ENCODE results near the genes VDR, RND1, PRKAG1 and RHEBL1.

GRCh38 chr12:47741249-47742009, 16.1 kb upstream of the ENDOU start:
- RRBS = no CpG with 5 or more reads among the region's 7 CpGs

DNA sequence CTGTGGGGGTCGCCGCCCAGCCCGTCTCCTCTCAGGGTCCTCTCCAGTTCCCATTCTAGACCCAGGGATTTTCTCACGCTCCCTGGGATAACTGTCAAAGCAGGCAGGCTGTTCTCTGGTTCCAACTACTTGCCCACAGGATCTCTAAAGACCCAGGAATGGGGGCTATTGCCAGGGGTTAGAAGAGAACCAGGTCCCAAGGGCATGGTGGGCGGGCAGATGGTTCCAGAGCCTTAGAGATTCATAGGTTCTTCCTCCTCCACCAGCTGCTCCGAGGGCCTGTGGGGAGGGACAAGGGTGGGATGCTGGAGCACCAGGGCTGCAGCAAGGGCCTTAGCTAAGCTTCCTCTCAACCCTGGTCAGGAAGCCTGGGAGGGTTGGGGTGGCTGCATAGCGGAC, 10.6 kb downstream of the SLC48A1 start:
- RRBS = no CpG with 5 or more reads among the region's 7 CpGs

DNA sequence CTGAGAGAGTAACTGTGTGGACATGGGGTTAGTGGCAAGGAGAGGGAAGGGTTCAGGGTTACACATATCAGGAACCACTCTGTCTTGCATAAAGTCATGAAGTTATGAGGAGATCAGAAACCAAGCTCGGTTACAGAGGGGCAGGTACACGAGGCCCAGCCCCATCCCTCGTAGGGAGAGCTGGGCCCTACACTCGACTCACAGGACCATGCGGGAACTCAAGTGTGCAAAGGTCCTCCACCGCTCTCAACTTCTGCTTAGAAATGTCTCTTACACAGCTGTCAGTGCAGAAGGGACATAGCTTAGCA, 15.3 kb downstream of the SLC48A1 start:
- RRBS = no CpG with 5 or more reads among the region's 6 CpGs

GRCh38 chr12:47807417-47807904, 12.2 kb downstream of the HDAC7 start:
- RRBS = no CpG with 5 or more reads among the region's 5 CpGs

- RRBS = no CpG with 5 or more reads among the region's 9 CpGs
Observed at GRCh38 chr12:47900121-47901094, 4.4 kb downstream of the VDR start.

- RRBS = no CpG with 5 or more reads among the region's 3 CpGs
Observed at GRCh38 chr12:47903783-47904455, 875 bp downstream of the VDR start.

GRCh38 chr12:47904456-47905260, at the start of gene VDR:
TSS of gene VDR (minus strand) at chr12:47904994.
- RRBS = 1% methylated on average over 17 of the region's 49 CpGs

DNA sequence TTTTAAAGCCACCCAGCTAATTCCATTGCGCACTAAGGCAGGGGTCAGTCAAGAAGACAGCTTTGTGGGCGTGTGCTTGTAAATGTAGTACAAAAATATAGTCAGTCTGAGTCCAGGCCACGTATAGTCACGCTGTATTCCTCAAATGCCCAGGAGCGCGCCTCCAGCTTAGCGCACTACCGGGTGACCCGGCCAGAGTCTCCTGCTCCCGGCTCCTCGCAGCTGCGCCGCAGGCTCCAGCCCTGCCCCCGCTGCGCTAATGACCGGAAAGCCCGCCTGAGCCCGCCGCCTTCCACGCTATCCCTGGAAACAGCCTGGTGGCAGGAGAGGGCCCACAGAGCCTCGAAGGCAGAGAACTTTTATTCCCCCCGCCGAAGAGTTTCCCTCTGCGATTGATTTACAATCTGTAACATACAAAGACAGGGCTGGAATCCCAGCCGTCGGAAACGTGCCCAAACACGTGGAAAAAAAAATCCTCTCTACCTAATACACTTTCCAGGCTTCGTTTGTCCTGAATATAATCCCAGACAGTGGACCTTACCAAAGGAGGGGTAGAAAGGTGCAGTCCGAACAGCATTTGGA, 1.5 kb downstream of the COL2A1 start:
- RRBS = 1% methylated on average over 7 of the region's 30 CpGs

- RRBS = no CpG with 5 or more reads among the region's 4 CpGs
Observed at GRCh38 chr12:48679493-48679880, 2.6 kb downstream of the KANSL2 start.

- RRBS = no CpG with 5 or more reads among the region's 1 CpG
Observed at GRCh38 chr12:48685100-48685452, 3.0 kb upstream of the KANSL2 start.

GRCh38 chr12:48717312-48717517, 708 bp upstream of the CCNT1 start:
- RRBS = no CpG with 5 or more reads among the region's 9 CpGs

DNA sequence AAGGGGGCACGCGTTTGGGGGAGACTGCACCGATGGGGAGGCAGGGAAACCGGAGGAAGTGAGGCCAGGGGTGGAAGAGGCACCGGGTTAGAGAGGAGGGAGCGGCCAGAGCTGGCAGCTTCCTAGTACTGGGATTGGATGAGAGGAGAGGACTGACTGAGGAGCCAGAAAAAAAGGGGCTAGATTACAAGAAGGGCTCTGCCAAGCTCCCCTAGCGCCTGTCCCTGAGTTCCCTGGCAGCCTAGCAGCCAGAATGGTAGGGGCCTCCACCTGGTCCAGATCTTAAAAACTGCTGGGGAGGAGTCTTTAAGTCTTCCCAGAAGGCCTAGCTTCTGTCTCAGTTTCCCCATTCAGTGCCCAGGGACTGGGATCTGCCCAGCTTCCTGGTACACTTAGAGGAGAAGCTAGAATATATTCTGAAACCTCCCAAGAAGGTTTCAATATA, 2.5 kb upstream of the CACNB3 start:
- RRBS = no CpG with 5 or more reads among the region's 7 CpGs

DNA sequence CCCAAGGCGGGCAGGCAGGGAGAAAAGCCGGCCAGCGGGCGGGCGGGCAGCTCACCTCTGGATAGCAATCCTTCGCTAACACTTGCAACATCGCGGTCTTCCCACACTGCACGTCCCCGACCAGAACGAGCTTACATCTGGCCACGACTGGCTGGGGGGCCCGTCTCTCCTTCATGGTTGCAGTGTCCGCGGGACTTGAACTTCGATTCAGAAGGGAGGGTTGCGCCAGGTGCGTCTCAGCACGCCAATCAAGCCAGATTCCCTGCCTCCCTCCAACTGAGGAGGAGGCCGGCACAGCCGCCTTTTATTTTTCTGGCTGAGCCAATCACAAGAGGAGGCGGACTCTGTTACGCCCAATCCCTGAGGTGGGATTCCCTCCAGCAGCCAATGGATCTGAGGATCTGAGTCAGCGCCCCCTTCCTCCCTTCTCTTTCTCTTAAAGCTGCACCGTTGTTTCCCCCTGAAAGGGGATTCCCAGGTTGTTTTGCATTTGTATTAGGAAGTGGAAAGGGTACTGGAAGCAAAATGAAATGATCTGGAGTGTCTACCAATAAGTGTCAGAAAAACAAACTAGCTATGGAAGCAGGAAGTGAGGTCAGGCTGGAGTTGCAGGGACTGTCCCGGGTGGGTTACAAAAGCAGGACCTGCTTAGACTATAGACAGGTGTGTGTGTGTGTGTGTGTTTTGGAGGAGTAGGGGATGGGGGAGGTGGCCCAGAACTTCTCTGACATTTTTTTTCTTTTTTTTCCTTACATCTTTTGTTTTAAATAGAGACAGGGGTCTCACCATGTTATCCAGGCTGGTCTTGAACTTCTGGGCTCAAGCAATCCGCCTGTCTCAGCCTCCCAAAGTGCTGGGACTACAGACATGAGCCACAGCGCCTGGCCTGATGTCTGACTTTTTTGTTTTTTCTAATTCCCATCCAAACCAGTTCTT, at the start of gene RND1:
TSS of gene RND1 (minus strand) at position 278 of the 936 bp plus-strand sequence.
- RRBS = no CpG with 5 or more reads among the region's 28 CpGs

DNA sequence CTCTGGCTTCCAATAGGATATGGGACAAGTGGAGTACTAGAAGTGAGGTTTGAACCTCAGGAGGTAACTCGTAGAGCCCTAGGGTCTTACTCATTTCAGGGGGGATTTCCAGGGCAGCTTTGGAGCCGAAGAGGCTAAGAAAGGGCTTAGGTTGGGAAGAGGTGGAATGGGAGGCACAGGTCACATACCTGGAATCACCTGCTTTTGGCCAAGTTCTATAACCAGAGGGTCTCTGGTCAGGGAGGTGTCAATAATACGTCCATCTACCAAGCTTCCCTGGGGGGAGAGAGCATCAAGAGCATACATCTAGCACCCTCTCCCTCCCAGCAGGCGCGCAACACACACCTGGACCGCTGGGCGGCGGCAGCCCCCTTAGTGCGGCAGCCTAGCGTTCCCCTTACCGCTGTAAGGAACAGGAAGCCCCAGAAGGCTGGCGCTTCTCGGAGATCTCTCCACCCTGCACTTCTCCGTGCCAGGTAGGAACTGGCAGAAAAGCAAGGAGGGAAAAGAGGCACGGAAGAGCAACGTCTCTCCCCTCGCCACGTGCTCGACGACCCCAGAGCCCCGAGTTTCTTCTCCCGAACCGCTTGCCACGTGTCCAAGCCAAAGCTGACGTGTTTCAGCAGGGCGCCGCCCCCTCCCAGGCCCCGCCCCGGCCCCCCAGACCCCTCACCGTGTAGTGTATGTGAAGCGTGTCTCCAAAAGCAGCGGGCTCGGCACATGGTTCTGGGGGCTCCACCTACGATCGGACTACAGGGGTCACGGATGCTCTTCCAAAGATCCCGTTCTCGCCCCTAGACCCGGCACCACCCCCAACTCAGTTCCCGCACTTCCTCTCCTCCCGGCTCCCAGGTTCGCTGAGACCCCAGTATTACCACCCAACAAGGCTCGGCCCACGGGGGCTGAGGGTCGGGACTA, 660 bp downstream of the FKBP11 start:
- RRBS = 4% methylated on average over 4 of the region's 45 CpGs

GRCh38 chr12:48932766-48933533, 7.7 kb upstream of the FKBP11 start:
- RRBS = no CpG with 5 or more reads among the region's 8 CpGs

DNA sequence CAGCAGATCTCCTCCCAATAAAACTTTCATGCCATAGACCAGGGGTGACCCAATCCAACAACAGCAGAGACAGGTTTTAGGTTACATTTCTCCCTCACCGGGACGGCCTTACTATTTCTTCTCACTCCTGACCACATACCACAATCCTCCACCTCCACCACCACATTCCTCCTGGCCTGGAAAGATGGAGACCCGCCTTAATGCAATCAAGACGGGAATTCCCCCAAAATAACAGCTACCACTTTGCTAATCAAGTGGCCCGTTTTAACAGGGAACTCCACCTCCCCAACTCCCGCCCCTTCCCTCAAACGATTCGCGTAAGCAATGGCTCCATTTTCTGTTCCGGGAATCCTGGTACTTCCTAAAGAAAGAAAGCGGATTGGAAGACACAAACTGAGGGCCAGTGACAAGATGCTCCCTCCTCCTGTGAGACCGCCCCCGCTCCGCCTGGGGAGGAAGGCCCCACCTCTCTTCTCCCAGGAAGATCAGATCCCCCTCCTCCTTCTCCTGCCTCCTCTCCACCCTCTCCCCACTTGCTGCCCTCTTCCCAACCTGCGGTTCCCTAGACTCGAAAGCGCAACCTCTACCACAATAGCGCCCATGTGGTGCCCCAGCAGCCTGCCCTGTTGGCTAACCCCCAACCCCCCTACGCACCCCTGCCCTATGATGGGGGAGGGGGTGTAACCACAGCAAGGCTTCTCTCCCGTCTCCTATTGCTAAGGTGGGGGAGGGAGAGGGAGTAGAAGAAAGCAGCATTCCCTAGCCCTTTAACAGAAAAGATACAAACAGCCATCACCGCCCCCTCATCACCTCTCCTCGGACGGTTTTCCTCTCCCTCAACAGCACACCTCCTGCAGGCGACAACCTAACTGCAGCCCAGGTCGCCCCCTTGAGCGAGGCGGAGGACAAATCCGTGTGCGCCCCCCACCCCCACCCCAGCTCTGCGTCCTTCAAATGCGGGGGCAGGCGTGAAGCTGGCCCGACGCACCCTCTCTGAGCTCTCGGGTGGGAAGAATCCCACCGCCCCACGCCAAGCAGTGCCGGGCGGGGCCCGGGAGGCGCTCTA, 779 bp downstream of the ARF3 start:
- RRBS = 3% methylated on average over 2 of the region's 41 CpGs

- RRBS = 1% methylated on average over 17 of the region's 57 CpGs
Observed at GRCh38 chr12:49018340-49019098, at the start of gene PRKAG1. TSS of gene PRKAG1 (minus strand) at chr12:49018776.

DNA sequence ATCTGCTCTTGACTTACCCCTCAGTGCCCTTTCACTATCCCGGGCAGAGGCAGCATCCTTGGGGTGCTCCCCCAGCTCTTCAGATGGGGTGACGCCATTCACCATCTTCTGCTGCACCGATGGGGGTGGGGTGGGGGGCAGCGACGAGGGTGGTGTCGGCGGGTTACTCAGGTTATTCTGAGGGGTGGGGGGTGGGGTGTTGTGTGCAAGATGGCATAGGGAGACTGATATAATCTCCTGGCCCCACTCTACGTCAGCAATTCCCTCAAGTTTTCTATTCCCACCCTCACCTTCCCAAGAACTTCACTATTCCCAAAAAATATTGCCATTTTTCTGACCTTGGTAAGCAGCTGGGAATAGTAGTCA, 11.7 kb upstream of the PRKAG1 start:
- RRBS = no CpG with 5 or more reads among the region's 8 CpGs

- RRBS = no CpG with 5 or more reads among the region's 20 CpGs
Observed at GRCh38 chr12:49060982-49061550, 472 bp upstream of the KMT2D start.

- RRBS = under 1% methylated on average over 10 of the region's 66 CpGs
Observed at GRCh38 chr12:49069425-49070559, at the start of gene RHEBL1. TSS of gene RHEBL1 (minus strand) at chr12:49069979.

All from retinal pigment epithelial cell (primary cell).